AG09319 (cell line): Measurements from ENCODE around the gene IGFBP2.

DNA sequence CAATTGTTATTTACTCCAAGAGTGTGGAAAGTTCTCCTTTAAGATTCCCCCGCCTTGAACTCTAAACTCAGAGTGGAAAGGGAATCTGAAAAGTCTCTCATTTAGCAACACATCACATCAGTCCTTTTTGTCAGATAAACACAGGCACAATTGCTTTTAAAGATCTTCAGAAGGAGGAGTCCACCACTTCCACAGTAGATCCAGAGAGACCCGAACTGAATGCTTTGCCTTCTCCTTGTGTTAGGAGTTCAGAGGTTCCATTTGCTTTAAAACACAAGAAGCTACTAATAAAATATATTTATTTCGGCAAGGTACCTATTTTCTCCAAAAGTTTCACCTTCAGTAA lies 1.3 kb upstream of the FN1 start:
- RRBS = no CpG with 5 or more reads among the region's 3 CpGs

- RRBS = no CpG with 5 or more reads among the region's 4 CpGs
These were observed 254.7 kb downstream of the MREG start for GRCh38 chr2:215758681-215759106.

DNA sequence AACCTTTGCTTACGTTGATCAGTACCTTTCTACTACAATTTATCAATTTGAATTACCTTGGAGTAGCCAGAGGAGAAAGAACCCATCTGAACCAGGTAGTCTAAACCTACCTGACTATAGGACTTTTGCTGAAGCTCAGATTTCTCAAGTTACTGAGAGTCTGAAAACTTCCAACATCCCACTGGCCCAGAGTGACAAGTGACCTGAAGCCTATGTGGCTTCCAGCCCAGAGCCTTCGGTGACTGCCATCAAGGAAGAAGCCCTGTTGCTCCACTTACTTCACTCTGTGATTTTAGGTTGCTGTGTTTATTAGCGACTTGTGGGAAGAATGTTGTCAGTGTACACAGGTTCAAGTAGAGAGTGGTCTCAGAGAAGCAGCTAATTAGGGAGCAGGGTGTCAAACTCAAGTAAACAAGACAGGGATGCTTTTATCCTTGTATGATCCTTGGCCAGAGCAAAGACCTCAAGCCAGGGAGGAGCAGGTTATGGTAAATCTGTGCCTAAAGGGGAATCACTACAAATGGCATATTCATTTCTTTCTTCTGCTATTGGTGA lies 109.6 kb downstream of the MREG start:
- RRBS = no CpG with 5 or more reads among the region's 3 CpGs

- RRBS = no CpG with 5 or more reads among the region's 8 CpGs
These were observed 30.8 kb downstream of the MREG start for GRCh38 chr2:215982398-215983084.

DNA sequence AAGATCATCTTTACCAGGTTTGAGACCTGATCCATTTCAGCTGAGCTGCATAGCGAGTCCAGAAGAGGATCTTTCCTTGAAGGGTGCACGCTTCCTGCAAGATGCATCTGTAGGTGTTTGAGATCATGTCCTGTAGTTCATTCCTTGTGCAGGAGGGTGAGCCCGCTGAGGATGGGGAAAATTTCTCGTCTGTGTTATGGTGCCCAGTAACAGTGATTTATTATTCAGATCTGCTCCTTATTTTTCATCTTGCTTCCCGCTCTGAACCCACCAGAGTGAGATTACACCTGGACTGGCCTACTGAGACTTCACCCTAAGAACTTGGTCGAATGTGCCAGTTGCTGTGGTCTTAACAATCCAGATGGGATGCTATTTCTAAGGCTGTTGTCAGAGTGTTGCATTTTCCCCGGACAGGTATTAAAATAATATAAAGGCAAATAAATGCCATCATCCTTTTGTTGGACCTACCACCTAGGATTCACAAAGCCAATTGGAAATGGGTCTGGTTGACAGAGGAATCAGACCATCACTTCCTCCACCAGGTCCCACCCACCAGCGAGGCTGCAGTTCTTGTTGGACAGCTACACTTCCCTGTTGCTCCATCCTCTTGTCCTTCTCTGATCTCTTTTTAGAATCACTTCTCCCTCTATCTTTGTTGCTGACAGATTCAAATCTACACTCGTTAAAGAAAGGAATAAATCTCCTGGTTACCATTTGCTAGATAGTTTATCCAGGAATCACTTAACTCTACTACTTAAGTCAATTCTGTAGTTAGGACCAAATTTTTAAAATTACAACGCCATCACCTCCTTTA lies 952 bp downstream of the TMEM169 start:
- RRBS = no CpG with 5 or more reads among the region's 10 CpGs

- RRBS = 2% methylated on average over 23 of the region's 54 CpGs
These were observed 1.1 kb downstream of the MARCHF4 start for GRCh38 chr2:216371019-216371785.

GRCh38 chr2:216486602-216487258 lies 11.9 kb upstream of the RPL37A start:
- RRBS = no CpG with 5 or more reads among the region's 7 CpGs

- RRBS = 5% methylated on average over 27 of the region's 57 CpGs
These were observed at the start of gene IGFBP2 for GRCh38 chr2:216632956-216633531. TSS of gene IGFBP2 (plus strand) at chr2:216633420.

DNA sequence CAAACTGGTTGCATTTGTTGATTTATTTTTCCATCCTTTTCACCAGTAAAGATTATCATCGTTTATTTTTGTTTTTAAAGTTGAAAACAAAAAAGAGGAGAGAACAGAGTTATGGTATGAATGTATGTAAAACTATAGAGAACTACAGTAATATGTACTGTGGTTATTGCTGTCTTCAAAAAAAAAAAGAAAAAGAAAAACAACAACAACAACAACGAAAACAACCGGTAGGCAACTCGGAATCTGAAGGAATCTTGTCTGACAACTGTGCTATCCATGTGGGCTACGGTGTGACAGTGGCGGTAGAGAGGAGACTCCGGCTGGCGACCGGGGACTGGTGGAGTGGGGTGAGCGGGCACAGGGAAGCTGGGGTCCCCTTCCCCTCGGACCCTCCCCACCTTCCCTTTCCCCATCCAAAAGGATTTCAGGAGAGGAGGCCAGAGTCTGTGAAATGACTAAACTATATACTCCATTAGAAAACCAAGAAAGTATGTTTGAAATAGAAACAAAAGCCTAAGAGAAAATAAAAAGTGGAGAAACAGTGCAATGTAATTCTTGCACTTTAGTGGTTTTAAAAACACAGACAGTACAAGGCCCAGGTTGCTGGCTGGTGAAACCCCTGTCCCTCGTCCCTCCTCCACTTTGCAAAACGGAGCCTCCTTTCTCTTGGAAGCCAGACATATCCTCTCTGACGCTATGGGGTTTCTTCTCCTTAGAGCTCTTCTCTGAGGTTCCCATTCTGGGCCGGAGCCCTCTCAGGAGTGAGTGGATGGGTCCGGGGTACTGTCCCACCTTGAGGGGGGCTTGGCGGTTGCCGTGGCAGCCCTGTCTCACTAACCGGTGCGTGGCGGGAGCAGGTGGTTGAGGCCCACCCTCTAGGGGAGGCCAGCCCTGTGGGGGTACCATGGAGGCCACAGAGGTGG lies 22.7 kb downstream of the IGFBP5 start:
- RRBS = 87% methylated on average over 9 of the region's 21 CpGs

- RRBS = no CpG with 5 or more reads among the region's 18 CpGs
These were observed 15.5 kb downstream of the IGFBP5 start for GRCh38 chr2:216679655-216680462.

DNA sequence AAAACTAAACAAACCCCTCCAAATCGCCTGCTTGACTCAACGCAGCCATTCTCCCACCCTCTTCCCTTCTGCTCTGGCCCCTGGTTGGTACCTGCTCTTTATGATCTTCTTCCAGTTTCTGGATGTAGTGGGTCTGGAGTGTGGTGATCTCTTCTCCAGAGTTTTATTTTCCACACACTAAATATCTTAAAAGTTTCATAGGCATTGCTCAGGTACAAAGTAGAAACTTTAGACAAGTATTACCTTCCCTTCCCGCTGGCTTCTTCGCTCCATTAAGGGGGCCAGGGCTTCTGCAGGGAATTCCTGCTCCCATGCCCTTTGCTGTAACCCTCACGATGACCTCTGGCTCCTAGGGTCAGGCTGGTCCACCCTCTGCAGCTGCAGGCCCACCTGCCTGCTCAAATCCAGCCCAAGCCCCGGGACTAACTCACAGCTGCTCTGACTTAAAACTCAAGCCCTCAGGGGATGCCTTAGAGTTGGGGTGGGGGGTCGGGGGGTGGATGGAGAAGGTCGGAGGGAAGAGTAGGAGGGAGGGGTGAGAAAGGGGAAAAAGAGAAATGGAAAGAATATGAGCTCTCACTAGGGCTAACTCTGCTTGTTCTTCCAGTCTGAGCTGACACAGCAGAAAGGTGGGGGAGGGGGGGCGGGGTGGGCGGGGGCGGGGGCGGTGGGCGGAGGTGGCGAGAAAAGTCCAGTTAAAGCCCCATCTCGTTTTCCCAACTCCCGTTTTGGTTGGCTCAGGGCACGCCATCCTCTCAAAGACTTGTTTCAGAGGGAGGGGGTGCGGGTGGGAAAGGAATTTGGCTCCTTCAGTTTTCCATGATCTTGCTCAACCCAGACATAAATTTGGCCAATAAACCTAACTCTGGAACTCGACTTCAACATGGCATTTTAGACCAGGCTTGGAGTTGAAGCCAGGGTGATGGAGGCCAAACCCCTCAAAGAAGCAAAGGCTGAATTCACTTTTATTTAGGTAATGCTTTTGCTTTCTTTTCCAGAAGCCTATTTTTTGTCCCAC lies 4.8 kb downstream of the IGFBP5 start:
- RRBS = no CpG with 5 or more reads among the region's 19 CpGs

- RRBS = no CpG with 5 or more reads among the region's 9 CpGs
These were observed 499 bp downstream of the IGFBP5 start for GRCh38 chr2:216694928-216695172.

- RRBS = no CpG with 5 or more reads among the region's 7 CpGs
These were observed 18.3 kb upstream of the IGFBP5 start for GRCh38 chr2:216713506-216714259.

- RRBS = no CpG with 5 or more reads among the region's 8 CpGs
These were observed 52.1 kb downstream of the TNP1 start for GRCh38 chr2:216807673-216808342.

DNA sequence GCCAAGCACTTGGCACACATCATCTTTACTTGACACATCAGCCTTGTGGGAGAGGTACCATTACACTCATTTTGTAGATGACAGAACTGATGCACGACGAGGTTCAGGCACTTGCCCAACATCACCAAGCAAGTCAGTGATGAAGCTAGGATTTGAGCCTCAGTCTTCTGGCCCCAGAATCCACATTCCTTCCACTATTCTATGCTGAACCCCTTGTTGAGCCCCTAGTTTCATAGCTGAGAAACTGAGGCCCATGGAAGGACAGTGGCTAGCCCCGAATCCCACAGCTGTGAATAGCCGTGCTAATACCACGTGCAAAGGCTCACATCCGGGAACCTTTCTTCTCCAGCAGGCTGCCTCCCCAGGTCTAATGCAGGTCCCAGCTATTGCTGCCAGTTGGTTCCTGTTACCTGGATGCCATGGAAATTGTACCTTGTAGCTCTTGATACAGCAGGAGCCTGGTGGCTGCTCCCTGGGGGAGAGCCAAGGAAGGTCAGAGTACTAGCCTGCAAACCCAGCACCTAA lies 30.6 kb downstream of the TNP1 start:
- RRBS = no CpG with 5 or more reads among the region's 6 CpGs

DNA sequence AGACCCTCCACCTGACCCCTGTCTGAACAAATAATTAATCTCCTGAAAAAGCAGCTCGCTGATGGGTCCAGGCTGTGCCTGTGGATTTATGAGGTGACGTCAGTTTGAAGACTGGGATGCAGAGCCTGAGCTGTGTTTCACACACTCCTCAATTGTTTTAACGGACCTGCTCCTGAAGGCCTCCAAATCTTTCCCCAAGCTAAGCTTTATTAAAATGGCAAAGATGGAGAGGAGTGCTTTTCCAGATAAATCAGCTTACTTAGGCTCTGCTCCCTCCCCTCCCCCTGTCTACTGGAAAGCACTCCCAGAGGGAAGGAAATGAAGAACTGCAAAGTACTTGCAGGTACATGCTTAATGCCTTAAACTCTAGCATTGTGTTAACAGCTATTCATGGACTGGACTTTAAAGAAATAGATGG lies 390.3 kb upstream of the TNP1 start:
- RRBS = no CpG with 5 or more reads among the region's 3 CpGs

- RRBS = no CpG with 5 or more reads among the region's 7 CpGs
These were observed 523.6 kb upstream of the TNP1 start for GRCh38 chr2:217383299-217383973.

DNA sequence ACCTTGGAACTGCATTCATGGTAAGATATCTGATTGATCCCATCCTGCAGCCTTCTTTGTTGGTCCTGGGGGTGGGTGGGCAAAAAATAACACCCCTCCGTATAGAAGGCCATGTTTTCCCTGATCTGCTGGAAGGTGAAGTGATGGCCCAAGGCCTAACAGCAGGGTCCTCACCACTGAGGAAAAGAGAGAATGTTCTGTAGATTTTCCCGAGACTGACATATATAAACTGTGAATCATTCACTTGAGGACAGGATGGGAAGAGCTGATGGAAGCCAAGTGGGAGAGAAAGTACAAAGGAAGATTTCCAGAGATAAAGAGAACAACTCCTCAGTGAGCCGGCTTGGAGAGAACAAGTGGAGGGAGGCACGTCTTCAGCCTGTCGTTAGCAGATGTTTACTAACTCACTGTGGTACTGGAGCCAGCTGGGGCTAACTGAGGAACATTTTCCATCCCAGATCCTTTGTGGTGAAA lies 552.8 kb upstream of the TNP1 start:
- RRBS = no CpG with 5 or more reads among the region's 5 CpGs

DNA sequence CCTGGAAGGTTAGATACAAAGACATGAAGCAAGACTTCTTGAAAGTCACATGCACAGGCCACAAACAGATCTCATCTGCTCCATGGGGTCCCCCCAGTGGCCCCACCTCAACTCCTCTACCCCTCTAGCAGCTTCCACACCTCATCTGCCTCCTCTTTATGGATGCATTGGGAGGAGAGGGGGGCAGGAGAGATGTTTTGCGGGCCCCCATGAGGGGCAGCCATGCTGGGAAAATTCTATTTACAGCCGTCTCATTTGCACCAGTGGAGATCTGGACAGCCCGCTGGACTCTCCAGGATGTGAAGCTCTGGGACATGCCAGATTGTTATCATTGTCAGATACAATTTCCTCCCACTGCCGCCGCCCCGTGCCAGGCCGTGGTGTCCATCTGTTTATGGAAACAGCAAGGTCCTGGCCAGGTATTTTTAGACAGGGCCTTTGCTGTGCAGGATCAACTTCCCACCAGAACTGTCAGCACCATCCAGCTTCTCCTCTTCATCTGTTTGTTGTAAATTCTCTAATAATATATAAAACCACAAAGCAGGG lies 398.4 kb downstream of the TNS1 start:
- RRBS = no CpG with 5 or more reads among the region's 7 CpGs